Mucosa of descending colon (tissue), 1 donor: ENCODE measurements around the genes RAB37, USH1G and GGA3.

DNA sequence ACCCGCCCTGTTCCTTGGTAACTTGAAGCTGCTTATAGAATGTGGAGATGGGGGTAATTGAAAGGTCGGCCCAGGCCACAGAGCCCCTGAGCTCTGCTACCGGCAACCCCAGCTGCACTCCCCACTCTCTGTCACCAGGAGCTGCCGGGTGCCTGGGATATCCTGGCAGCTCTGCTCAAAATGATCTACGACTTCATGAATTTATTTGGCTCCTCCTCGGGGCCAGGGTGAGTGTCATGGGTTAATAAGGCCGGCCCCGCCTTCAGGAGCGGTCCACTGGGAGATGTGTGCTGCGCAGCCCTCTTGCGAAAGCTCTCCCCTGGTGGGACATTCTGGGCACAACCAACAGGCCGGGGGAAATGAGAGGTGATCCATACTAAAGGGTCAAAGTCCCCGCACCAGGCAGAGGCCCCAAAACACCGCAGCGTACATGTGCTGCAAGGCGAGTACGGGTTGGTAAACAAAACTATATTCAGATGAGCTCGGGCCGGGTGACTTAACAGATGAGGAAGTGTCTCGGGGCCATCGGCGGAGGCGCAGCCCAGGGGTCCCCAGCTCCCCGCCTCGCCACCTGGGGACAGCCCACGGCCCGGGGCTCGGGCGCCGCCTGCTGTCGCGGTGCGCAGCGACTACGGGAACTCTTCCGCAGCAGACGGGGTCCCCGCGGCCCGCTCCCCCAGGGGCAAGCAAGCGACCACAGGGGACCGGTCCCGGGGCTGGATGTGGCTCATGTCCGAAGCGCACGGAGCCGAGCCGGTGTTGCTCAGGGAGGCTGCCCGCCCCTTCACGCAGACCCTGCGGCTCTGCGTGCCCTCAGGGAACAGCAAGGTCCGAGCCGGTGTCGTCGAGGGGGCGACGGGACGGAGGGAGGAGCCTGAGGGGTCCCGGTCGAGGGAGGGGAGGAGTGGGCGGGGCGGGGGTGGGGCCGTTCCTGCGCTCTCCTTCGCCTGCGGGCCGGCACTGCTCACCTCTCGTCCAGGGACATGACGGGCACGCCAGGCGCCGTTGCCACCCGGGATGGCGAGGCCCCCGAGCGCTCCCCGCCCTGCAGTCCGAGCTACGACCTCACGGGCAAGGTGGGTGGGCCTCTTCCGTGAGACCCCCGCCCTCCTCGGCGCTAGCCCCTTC lies at the start of gene RAB37:
TSS of gene RAB37 (plus strand) at position 967 of the 1,128 bp plus-strand sequence.
- PRO-cap, result bidirectional peak, plus-strand start at position 525 of the sequence, minus-strand start at position 177 of the sequence; bidirectional peak, plus-strand start at position 967 of the sequence, minus-strand start at position 840 of the sequence

DNA sequence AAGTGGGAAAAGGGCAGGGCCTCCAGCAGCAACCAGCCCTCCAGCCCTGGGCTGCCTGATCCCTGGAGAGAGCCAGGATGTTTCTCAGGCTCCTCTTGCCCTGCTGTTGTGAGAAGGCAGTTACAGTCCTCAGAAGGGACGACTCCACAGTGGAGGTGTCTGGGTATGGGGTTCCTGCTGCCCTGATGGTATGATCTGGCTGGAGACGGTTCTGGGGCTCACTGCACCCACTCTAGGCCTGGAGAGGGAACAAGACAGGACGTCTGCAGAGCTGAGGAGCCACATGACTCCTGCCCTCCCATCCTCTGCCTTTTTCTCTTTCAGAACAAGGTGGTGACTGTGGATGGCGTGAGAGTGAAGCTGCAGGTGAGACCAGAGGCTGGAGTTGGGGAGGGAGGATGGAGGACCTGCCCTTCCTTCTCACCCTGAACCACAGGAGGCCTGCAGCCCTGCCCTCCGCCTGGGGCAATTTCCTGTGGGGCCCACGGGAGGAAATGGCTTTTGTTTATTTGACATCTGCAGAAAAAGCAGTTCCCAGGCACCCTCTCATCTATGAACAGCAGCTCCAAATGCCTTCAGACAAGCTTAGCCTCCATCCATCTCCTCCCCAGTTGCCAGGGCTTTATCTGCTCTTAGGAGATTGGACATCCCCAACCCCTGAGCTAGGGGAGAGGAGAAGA lies 5.0 kb downstream of the RAB37 start:
- PRO-cap, result bidirectional peak, plus-strand start at position 530 of the sequence, minus-strand start at position 422 of the sequence

- PRO-cap, result no peak
Measured at GRCh38 chr17:74767958-74768787, 8.0 kb downstream of the NAT9 start.

DNA sequence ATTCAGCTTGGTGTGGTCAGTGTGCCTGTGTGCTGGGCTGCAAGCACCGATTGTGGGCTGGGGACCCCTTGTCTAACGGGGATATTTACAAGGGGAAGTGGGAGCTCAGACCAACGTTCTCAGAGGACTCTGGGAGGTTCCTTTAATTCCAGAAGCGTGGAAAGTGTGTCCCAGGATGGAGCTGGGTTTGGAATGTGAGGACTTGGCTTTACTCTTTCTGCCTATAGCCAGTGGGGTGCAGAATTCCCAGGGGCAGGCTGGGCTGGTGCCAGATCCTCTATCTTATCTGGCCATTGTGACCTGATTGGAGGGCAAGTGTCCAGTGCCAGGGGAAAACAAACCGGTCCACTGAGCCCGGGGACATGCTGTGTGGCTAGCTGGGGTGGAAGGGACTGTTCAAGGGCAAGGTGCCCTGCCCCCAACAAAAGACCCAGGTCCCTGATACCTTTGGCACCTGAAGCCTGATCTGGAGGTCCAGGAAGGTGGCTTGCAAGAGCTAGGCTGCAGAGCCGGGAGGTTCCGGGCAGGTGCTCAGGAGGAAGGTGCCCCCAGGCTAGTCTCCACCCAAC lies 6.5 kb downstream of the NAT9 start:
- PRO-cap, result no peak

DNA sequence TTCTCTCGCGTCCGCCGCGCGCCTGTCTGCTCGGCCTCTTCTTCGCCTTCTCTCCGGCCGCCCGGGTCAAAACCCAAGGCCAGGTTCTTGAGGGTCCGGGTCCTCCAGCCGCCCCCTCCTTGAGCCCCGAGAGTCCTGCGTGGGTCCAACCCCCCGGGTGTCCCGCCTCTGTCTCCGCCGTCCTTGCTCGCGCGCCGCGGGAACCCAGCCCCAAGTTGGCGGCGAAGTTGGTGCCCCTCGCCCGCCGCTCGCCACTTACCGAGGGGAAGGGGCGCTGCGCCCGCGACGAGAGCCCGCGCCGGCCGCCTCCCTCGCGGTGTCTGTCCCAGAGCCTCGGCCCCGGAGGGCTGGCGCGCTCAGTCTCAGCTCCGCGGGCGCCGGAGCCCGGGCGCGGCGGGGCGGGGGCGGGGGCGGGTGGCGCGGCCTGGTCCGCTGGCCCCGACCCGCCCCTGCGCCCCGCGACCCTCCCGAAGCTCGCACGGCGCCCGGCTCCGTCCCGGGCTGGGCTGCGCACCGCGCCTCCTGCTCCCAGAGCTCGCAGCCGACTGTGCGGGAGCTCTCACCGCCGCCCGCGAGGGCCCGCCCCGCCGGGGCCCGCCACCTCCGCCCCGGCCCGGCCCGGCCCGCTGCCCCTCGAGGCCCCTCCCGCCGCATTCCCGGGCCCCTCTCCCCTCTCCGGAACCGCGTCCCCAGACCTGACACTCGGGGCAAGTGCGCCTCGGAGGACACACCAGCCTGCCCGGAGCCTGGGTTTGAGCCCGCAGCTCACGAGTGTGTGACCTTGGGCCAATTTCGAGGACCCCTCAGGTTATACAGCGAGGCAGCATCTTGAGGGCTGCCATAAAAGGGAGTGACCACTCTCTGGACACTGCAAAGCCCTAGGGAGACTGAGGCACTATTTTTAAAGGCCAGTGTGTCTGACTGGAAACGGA lies 1.8 kb upstream of the GRIN2C start:
- PRO-cap, result no peak

GRCh38 chr17:74922640-74923044 lies 413 bp downstream of the USH1G start:
- PRO-cap, result no peak

GRCh38 chr17:74923045-74923483 lies at the start of gene USH1G:
Gene USH1G, minus strand, starts transcription at chr17:74923255.
- PRO-cap, result no peak

- PRO-cap, result no peak
Measured at GRCh38 chr17:75010833-75011467, 1.5 kb upstream of the MRPL58 start.

DNA sequence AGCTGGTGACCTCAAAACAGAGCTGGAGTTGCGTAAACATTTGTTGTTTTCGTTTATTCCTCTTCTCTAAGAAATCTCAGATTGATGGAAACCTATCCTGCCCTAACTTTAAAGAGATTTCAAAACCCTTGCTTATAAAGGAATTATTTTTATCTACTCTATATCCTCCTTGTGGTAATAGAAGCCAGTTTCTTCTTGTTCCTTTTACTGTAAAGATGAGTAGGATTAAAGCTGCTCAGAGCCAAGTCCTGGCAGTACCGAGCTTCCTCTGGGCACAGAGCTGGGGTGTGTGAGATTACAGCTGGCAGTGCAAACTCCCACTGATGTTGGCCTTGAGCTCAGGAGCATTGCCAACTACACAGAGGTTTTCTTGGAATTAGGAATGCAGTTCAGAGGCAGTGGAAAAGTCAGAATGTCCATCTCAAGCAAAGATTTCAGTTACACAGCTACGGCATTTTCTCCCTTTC lies 1.4 kb downstream of the KCTD2 start:
- PRO-cap, result no peak

- PRO-cap, result unidirectional peak, plus-strand start at chr17:75077240
Measured at GRCh38 chr17:75076958-75077295, 10.8 kb upstream of the SLC16A5 start.

DNA sequence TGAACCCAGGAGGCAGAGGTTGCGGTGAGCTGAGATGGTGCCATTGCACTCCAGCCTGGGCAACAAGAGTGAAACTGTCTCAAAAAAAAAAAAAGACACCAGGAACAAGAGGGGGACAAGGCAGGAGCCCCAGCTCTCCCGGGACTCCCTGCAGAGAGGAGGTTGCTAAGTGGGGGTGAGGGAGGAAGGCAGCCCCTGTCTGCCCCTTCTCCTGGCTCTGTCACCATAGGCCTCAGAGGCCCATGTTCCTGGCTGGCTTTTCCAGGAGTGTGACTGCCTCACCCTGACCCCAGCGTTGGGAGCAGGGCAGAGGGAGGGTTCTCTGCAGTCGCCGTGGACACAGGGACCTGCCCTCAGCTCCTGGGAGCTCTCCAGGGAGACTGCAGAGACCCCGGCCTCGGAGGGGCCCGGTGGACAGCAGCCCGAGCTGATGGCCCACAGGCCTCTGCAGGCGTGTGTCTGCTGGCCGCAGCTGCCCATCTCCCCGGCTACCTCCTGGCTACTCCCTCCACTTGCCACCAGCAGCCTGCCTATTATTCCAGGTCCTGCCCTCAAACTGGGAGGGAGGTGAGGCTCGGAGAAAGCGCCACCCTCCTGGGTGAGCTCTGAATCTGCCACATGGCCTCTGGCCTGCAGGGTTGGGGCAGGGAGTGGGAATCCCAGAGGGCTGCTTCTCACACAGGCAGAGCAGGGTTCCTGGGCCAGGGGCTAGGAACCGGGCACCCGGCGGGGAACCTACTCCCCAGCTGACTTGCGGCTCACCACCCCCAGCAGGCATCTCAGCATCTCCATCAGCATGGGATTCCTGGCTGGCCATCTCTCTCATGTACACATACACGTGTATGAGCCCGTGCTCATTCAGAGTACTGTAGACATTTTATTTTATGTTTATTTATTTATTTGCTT lies 7.1 kb downstream of the SLC16A5 start:
- PRO-cap, result bidirectional peak, plus-strand start at position 619 of the sequence, minus-strand start at position 508 of the sequence

DNA sequence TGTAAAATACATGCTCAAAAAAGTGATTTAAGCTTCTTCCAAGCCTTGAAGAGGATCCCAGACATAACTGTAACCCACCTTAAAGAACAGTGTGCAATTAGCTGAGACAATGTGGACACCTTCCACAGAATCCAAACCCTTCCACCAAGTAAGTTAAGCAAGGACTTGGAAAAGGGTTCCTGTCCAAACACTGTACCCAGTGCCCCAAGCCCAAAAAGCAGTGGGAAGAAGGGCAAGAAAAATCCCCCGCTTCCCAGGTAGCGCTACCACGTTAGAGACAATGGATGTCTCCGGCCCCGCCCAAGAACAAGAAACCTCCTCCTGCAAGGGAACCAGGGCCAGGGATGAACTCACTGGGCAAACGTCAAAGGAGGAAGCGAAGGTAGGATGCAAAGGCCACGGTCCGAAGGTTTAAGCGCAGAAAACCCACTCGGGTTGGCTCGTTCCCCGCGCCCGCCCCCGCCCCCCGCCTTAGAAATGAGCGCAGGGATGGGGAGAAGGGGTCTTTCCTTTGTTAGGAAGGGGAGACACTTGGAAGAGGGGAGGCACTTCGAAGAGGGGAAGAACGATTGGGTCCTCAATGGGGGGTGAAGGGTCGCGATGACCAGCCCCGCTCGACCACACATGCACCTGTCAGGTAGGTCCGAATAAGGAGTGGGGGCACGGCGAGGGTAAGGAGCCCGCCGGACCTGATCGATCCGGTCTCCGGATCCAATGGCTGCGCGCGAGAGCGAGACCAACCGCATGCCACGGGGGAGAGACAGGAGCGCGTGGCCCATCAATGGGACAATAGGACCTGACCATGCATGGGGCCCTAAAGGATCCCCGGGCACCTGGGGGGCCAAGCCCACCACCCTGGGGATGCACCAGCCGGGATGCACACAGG lies 929 bp downstream of the JPT1 start:
- PRO-cap, result bidirectional peak, plus-strand start at position 360 of the sequence, minus-strand start at position 308 of the sequence

DNA sequence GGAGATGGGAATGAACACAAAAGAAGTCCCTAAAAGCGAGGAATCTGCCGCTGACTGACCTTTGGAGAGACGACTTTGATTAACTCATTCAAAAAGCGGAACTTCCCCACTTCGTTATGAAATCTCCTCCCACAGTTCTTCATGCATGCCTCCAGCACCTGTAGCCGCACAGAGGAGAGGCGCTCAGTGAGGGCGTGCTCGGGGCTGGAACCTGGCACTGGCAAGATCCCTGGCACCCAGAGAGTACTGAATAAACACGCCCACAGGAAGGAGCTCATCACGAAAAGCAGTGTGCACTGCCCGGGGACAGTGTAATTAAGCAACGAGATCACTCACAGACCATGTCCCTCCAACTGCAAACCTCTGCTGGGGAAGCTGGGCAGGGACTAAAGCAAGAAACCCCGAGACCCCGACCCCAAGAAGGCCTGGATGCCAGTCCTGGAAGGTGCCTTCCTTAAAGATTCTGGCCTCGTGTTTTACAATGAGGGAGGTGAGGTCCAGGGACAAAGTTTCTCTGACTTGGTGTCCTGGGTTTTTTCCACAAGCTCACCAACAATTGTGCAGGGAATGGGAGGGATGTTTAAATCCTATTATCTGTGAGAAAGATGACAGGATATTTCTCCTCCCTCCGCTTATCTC lies 16.7 kb downstream of the GGA3 start:
- PRO-cap, result unidirectional peak, plus-strand start at position 197 of the sequence

DNA sequence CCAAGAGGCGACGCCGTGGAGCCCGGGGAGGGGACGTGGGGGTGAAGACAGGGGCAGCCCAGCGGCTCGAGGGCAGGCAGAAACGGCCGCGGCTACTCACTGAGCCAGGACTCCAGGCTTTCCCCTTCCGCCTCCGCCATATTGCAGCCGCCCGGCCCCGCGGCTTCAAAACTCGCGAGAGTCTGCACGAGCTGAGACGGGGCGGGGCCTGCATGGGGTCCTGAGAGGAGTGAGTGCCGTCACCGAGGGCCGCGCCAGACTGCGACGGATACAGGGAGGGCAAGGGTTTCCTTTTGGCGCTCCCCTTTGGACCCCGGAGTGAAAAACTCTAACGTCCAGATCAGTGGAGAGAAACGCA lies at the start of gene GGA3:
TSS of gene GGA3 (minus strand) at position 159 of the 358 bp plus-strand sequence.
- PRO-cap, result bidirectional peak, plus-strand start outside the sequence, minus-strand start at position 140 of the sequence

DNA sequence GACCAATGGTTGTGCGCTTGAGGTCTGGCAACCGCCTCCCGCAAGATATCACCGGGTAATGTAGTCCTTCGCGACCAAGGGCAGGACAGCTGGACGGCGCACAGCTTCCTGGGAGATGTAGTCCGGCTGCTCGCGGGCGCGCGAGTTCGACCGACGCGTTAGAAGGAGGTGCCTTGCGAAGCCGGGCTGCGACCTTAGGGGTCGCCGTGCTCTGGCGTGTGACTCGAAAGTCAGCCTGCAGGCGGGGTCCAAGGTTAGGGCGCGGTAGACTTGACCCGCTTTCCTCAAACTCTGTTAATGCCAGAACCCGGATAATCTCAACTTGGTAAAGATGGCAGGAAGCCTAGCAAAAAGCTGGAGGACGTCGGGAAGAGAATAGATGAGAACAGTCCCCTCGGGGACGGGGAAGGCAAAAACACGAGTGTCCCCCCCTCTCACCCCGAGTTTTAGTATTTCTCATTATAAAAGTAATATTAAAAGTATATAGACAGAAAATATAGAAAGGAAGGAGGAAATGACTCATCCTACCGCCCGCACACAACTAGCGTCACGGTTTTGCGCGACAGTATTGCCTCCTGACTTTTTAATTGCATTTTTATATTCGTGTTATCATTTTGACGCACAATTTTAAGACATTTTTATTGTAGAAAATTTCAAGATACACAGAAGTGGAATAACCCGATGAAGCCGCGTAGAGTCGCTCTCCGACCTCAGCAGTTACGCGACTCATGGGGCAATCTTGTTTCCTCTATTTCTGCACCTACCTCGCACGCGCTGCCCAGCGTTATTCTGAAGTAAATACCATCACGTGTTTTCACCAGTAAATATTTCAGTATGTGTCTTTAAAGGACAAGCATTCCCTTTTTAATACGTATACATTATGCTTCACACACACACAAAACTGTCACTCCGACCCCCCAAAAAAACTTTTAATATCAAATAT lies 534 bp upstream of the SLC25A19 start:
- PRO-cap, result bidirectional peak, plus-strand start at position 120 of the sequence, minus-strand start outside the sequence; unidirectional peak, plus-strand start at position 325 of the sequence

- PRO-cap, result no peak
Measured at GRCh38 chr17:75317912-75318688, 28.9 kb upstream of the SLC25A19 start.

GRCh38 chr17:75318689-75319602 lies 29.7 kb upstream of the SLC25A19 start:
- PRO-cap, result no peak

GRCh38 chr17:75341453-75341859 lies 52.2 kb upstream of the SLC25A19 start:
- PRO-cap, result no peak

GRCh38 chr17:75356415-75357322 lies 48.8 kb downstream of the GRB2 start:
- PRO-cap, result no peak

- PRO-cap, result unidirectional peak, minus-strand start at chr17:75383348
Measured at GRCh38 chr17:75383071-75383539, 22.4 kb downstream of the GRB2 start.